Subcutaneous preadipocyte (primary cell): ENCODE data around the gene METAP1.

GRCh38 chr4:95547519-95548274 is 1.1 kb downstream of the UNC5C start:
- CAGE, long polyA plus RNA = no peak

- CAGE, long polyA plus RNA = no peak
These were observed 646.7 kb downstream of the STPG2 start for GRCh38 chr4:97496554-97496954.

DNA sequence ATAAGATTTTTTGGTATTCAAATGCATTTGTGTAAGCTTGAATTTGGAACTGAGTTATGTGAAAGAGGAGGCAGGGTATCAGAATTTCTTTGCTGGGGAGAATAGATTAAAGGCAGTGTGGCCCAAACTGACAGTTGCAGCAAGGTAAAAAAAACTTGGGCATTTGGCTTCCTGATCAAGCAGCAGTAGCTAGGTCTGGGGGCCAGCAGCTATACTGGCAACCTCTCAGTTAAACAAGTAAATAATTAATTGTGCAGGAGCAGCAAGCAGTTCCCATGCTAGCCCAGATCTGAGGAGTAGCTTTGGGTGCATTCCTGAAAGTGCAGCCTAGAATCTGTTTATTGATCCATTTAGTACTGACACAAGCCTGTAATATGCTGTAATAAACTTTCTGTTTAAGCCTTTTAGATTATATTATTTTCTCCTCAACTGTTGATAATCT is 276.5 kb downstream of the STPG2 start:
- CAGE, long polyA plus RNA = no peak

DNA sequence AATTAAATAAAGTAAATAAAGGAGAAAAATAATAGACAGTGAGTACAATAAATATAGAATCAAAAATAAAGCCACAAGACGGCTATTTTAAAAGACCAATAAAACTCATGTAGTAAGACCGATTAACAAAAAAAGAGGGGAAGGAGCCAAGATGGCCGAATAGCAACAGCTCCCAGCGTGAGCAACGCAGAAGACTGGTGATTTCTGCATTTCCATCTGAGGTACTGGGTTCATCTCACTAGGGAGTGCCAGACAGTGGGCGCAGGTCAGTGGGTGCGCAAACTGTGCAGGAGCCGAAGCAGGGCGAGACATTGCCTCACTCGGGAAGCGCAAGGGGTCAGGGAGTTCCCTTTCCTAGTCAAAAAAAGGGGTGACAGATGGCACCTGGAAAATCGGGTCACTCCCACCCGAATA is 239.8 kb downstream of the STPG2 start:
- CAGE, long polyA plus RNA = no peak

DNA sequence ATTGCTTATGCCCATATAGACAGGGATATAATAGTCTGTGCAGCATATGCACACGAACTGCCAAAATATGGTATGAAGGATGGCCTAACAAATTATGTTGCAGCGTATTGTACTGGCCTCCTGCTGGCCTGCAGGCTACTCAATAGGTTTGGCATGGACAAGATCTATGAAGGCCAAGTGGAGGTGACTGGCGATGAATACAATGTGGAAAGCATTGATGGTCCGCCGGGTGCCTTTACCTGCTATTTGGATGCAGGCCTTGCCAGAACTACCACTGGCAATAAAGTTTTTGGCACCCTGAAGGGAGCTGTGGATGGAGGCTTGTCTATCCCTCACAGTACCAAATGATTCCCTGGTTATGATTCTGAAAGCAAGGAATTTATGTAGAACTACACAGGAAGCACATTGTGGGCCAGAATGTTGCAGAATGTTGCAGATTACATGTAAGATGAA is 117.7 kb downstream of the STPG2 start:
- CAGE, long polyA plus RNA = no peak

GRCh38 chr4:98232174-98232794 is 28.9 kb upstream of the RAP1GDS1 start:
- CAGE, long polyA plus RNA = no peak

- CAGE, long polyA plus RNA = no peak
These were observed 4.2 kb upstream of the TSPAN5 start for GRCh38 chr4:98662553-98663140.

DNA sequence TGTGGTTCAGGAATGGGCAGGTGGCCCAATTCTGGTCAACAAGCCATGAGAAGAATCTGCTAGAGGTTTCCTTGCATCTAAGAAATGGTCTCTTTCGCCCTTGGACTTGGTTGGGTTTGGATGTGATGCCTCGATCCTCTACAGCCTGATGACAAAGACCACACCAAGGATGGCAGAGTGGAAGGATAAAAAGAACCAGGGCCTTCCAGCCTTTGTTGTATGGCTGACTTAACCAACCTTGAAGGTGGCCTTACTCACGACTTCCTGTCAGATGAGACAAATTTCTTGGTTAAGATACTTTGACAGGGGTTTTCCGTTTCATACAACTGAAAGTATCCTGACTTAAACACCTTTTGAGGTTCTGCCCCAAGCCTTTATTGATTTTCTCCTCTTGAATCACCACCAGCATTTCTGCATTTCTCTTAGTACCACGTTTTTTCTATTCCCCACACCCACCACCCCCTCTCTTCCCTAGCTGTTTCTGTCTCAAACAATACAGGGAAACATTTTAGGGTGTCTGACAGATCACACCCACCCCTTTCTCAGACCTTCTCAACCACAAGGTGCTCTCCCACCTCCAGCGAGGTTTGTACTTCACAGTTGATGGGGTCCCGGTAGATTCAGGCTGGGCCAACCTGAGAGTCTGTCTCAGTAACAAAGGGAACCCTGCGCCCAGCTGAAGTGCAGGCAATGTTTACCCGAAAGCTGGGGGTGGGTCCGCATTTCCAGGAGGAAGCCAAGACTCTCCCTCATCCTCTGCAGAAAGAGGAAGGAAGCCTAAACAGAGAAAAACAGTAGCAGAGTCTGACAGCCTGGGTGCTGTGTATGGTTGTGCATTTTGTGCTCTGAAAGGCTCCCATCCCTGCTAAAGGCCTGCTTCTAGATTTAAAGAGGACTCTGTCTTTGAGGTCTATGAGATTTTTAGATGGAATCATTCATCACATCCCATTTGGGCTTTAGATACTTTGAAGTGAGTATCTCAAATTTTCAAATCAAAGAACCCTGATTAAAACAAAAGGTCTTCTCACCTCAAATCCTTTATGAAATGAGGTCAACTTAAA is 5.1 kb upstream of the TSPAN5 start:
- CAGE, long polyA plus RNA = no peak

DNA sequence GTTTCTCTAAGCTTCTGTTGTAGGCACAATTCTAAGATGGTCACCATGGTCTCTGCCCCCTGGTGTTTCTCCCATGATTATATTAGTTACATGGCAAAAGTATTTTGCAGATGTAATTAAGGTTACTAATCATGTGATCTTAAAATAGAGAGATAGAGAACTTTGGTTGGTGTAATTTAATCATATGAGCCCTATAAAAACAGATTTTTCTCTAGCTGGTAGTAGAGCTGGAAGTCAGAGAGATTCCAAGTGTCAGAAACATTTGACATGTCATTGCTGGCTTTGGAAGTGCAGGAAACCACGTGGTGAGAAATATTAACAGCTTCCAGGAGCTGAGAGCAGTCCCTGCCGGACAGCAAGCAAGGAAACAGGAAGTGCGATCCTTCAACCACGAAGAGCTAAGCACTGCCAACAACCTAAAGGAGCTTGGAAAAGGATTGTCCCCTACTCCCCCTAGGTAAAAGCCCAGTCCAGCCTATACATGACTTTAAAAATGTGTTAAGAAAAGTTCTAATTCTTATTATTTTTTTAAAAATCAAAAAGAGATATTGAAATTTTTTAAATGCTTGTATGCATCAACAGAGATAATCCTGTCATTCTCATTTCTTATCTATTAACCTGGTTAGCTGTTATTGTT is 89.7 kb downstream of the EIF4E start:
- CAGE, long polyA plus RNA = no peak

- CAGE, long polyA plus RNA = start-site peak on the plus strand at chr4:98995697-98995747, 2,338 and 230 reads in 2 replicates
These were observed at the start of gene METAP1 for GRCh38 chr4:98995597-98996553. Gene METAP1 (plus strand): TSS chr4:98995721.

DNA sequence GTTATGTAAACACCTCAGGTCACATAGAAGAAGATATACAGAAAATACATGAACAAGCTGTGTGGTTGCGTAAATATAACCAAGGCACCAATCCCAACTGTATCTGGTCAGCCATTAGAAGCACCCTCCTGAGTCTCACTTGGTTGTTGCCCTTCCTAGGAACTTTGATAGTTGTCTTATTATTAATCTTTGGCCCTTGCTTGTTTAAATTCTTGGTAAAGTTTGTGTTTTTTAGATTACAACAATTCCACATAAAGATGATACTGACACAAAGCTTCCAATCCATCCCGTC is 11.0 kb upstream of the ADH4 start:
- CAGE, long polyA plus RNA = no peak

- CAGE, long polyA plus RNA = no peak
These were observed 14.1 kb downstream of the ADH1B start for GRCh38 chr4:99306815-99307710.

GRCh38 chr4:99307711-99308210 is 13.4 kb downstream of the ADH1B start:
- CAGE, long polyA plus RNA = no peak

DNA sequence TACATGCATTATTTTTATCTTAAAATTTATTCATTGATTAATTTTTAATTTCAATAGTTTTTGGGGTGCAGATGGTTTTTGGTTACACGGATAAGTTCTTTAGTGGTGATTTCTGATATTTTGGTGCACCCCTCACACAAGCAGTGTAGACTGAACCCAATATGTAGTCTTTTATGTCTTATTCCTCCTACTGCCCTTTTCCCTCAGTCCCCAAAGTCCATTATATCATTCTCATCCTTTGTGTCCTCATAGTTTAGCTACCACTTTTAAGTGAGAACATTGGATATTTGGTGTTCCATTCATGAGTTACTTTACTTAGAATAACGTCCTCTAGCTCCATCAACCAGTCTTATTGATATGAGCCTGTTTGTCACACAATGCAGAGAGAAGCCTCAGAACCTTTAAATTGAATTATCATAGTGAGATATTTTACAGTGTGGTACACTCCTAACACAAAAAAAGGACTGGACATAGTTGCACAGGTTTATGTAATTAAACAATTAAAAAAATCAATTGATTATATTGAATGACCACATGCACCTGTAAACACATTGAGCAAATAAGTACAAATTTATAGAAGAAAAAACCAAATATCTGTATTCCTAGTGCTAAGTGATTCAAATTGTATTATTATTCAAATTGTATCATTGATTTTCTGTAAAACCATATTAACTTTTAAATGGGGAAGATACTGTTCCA is 1.0 kb downstream of the ADH1B start:
- CAGE, long polyA plus RNA = no peak

GRCh38 chr4:99395067-99395345 is 40.1 kb downstream of the ADH7 start:
- CAGE, long polyA plus RNA = no peak

DNA sequence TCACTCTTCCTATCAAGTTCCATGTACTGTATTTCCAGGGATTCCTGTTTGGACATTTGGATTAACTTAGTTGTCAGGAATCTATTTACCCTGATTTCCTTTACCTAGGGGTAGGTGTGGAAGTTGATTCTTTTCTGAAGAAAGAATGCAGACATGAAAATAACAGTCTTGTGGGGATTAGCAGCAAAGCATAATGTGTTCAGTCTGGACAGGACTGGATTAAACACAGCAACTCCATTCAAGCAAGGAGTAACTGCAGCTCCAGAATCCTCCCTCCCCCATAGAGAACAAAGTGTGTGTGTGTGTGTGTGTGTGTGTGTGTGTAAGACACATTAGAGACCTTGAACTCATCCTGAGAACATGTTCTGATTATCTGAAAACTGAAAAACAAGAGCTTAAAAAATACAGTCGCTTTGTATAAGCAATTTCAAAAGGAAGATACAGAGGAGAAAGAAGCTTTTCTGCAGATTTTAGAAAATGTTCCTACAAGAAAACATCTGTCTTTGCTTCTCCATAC is 9.3 kb downstream of the C4orf54 start:
- CAGE, long polyA plus RNA = no peak

- CAGE, long polyA plus RNA = no peak
These were observed 1.6 kb downstream of the EMCN start for GRCh38 chr4:100516128-100516634.

- CAGE, long polyA plus RNA = no peak
These were observed 220.6 kb upstream of the EMCN start for GRCh38 chr4:100738347-100738816.

DNA sequence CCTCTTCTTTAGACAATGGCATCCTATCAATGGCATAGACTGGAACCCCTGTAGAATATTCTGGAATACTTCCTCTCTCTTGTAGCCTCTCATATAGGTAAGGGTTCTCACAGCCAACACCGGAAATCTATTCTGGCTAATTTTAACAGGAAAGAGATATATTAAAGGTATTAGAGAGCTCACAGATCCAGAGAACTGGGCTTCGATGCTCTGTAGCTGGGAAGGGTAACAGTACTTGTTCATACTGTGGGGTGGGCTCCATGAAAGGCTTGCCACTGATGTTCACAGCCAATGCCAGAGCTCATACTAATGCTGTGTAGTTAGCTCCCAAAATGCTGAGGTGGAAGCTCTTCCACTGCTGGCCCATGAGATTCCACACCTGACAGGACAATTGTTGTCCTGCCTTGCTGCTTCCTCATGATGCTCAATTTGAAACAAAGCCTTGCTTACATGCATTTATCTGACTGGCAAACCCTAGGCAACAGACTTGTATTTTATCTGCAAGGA is 310.4 kb downstream of the PPP3CA start:
- CAGE, long polyA plus RNA = no peak

DNA sequence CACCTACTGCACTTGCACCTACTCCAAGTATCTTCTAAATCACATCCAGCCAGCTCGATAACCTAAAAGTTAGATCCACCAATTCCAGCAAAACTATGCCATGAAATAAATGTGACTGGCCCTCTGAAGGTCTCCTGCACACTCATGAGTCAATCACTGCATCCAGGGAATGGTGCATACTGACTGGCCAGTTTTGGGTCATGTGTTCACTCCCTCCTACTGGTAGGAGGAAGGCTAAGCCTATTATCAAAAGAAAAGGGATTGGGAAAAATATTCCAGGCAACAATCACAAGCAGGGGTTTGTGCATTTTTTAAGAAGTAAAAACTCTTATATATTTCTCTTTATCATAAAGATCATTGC is 222.0 kb downstream of the PPP3CA start:
- CAGE, long polyA plus RNA = no peak